NB4 (cell line): ENCODE measurements around the gene NDUFS2.

GRCh38 chr1:160743042-160743701, 4.1 kb downstream of the SLAMF7 start:
- RRBS: no CpG with 5 or more reads among the region's 5 CpGs

GRCh38 chr1:160781415-160781713, 14.6 kb upstream of the LY9 start:
- RRBS: no CpG with 5 or more reads among the region's 5 CpGs

DNA sequence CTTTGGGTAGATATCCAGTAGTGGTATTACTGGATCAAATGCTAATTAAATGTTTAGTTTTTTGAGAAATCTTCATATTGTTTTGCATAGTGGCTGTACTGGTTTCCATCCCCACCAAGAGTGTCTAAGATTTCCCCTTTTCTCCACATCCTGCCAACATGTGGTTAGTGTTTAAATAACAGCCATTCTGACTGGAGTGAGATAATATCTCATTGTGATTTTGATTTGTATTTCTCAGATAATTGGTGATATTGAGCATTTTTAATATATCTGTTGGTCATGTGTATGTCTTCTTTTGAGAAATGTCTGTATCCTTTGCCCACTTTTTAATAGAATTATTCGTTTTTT, 5.1 kb downstream of the LY9 start:
- RRBS: no CpG with 5 or more reads among the region's 1 CpG

DNA sequence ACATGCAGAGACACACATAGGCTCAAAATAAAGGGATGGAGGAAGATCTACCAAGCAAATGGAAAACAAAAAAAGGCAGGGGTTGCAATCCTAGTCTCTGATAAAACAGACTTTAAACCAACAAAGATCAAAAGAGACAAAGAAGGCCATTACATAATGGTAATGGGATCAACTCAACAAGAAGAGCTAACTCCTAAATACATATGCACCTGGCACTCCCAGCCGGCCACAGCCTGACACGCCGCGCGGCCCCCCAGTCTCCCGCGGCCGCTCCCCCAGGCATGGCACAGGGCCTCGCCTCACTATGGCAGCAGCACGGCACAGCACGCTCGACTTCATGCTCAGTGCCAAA, 9.7 kb upstream of the ITLN1 start:
- RRBS: no CpG with 5 or more reads among the region's 12 CpGs

- RRBS: no CpG with 5 or more reads among the region's 3 CpGs
Observed at GRCh38 chr1:160996896-160997926, 23.7 kb downstream of the F11R start.

DNA sequence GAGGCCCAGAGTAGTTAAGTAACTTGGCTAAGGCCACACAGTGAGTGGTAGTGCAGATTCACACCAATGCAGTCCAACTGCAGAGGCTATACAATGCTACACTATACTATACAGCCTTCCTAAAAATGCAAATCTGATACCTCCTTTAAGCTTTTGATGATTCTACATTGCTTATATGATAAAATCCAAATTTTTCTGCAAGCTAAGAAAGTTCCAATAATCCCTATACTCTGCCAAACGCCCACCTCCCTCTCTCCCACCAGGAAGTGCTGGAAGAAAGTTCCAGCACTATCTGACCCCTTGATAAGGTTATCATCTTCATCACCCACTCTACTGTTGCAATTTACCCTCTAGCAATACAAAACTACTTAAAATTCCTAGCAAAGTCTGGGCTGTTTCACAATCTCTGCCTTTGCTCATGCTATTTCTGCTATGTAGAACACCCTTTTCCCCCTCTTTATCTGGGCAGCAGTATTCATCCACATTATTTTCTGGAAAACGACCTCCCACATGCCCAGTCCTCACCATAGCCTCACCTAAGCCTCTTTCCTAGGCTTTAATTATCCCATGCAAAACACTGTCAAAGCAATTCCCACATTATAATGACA, 12.2 kb downstream of the F11R start:
- RRBS: no CpG with 5 or more reads among the region's 2 CpGs

- RRBS: no CpG with 5 or more reads among the region's 8 CpGs
Observed at GRCh38 chr1:161016488-161017053, 4.4 kb downstream of the F11R start.

DNA sequence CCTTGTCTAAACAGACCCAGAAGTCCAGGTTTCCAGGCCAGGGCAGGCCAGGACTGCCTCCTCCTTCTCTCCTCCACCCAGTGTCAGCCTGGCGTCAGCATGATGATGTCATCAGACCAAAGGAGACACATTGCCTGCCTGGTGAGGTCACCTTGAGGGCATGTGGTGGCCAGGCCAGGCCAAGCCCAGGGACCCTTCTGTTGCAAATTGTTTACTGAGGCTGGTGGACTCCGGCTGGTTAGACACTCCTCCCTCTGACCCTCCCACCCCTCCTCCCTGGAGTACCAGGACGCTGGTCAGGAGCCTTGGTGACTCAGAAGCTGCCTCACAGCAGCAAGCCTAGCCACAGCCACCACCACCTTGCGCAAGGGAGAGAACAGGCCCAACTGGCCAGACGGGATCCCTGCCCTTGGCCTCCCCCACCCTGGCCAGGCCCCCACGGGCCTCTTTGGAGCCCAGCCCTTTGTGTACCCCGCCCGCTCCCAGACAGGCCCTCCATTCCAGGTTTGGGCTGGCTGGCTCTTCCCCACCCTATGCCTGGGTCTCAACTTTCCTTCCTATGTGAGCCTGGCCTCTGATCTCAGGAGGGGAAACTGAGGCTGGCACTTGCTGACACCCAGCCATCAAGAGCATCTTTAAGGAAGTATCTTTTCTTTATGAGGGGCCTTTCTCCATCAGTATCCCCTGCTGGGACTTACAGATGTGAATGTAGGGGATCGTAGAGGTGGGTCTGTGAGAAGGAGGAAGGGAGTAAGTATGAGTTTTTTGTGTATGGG, 5.8 kb downstream of the NECTIN4 start:
- RRBS: no CpG with 5 or more reads among the region's 9 CpGs

GRCh38 chr1:161158305-161158915, 890 bp upstream of the USP21 start:
- RRBS: no CpG with 5 or more reads among the region's 6 CpGs

GRCh38 chr1:161202282-161202557, at the start of gene NDUFS2:
Gene NDUFS2, plus strand, starts transcription at chr1:161202367.
- RRBS: 0% methylated on average over 8 of the region's 21 CpGs

DNA sequence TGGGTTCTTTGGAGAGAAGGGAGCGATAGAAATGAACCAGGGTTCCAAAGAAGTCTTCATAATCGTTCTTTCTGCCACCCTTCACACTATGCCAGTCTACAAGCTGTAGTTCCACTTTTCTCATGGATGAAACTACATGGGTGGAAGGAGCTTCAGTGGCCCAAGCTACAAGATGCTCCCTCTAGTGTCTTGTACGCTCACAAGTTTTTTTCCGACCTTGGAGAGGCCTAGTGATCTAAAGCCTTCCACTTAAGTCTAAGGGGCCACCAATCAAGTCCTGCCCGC, 375 bp upstream of the TOMM40L start:
- RRBS: no CpG with 5 or more reads among the region's 5 CpGs

- RRBS: no CpG with 5 or more reads among the region's 10 CpGs
Observed at GRCh38 chr1:161420607-161420930, 52.9 kb upstream of the CFAP126 start.

DNA sequence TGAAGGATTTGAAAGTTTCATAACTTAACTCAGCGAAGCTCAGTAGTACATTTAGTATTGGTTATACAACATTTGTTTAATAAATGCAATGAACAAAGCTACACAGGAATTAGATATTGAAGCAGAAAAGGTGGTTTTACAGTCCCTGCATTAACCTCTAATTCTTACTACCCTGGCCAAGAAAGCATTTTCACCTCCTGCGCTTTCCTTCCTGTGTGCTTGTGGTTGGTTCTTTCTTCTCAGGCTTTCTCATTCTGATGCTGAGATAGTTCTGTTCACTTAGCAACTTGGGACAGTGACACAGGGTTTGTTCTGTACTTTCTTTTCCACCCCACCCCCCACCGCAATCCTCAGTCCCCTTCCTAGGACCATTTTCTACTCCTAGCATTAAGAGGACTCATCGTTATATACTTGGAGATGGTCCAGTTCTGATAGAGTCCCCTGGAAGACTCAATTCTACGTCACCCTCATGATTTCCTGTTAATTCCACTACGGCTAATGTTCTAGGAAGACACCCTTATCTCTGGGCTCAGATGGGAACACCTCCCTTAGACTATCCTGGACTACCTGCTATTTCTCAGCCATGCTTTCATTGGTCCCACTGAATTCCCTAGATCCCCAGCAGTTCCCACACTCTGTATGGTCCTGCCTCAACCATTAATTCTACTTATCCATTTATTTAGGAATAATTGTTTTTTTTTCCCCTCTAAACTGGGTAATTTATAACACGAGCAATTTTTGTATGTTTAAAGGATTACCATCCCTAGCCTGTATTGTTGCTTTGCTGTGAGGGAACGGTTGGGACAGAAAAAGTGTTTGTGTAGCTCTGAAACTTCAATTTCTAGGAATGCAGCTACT, 7.4 kb downstream of the FCGR3A start:
- RRBS: no CpG with 5 or more reads among the region's 8 CpGs

GRCh38 chr1:161550384-161550842, 795 bp upstream of the FCGR3A start:
- RRBS: no CpG with 5 or more reads among the region's 9 CpGs

GRCh38 chr1:161833217-161833705, 67.1 kb downstream of the ATF6 start:
- RRBS: no CpG with 5 or more reads among the region's 13 CpGs

DNA sequence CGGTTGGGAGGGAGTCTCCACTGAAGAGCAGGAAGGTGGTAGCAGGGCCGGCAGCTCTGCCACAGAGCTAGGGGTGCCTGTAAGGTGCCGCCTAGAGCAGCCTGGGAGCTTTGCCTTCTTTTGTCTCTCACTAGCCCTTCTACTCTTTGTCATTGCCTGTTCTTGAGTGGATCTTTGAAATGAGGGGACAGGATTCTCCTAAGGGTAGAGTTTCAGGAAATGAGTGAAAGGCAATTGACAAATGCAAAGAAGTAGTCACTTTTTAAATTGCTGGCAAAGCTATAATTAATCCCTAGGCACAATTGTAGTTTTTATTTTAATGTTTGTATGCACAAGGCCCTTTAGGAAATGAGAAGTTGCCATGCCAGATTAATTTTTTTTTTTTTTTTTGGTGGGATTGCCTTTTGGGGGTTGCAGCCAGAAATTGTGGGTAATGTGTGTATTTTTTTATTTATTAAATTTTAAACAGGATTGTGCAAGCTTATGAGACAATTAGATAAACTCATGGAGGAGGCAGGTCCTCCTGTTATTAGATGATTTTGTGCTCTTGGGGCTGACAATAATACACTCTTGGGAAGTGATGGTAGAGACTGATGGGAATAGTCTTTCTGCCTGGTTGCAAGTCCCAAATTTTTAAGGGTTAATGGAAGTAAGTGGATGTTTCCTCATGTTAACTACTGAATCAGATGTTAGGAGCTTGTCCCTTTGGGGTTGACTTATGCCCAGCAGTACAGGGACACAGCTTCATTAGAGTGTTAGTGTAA, 62.3 kb downstream of the OLFML2B start:
- RRBS: no CpG with 5 or more reads among the region's 3 CpGs

DNA sequence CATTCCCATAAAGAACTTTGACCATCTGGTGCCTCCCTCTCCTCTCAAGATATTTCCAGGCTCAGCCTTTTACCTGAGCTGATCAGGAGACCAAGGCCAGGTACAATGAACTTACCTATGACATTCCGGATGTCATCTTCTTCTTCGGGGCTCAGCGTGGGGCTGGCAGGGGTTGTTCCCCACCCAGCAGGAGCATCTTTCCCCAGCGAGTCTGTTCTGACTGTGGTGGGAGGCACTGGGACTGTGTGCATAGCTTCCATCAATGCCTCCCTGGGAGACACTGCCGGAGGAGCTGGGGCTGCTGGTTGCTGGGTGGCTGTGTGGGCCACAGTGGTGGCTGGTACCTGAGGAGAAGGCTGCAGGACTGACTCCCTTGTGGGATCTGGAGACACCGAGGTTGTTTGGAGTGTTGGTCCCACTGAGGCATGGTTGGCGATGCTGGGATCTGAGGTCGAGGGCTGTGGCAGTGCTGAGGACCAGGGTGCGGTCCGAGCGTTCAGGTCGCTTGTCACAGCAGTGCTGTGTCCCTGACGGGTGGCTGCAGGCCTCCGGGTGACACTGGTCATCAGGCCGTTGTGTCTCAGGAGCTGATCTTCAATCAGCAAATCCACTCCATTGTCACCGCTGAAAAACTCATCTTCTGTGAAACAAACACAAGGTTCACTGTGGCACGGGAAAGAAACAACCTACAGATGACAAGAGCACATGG, 25.8 kb downstream of the OLFML2B start:
- RRBS: no CpG with 5 or more reads among the region's 17 CpGs

DNA sequence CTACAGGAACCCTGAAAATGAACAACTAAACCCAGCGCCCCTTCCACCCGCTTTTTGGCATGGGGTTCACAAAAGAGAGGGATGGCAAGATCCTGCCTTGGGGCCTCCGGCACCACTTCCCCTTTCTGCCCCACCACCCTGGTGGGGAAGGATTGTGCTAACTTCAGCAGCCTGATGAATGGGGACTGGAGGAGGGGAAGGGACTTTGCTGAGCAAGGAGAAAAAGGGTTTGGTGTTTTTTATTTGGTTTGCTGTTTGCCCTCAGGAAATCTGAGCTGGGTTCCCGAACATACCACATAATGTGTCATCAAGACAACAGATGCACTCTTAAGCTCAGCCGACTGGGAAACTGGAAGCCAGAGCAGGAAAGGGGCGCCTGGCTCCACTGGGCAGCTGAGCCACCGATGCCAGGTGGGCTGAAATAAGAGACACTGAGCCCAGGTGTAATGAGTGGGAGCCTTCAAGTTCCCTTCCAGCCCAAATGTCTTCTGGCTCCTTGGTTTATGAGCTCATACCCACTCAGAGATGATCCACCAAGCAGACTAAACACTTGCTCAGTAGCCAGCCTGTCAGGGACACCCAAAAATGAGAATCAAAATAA, 19.8 kb downstream of the OLFML2B start:
- RRBS: no CpG with 5 or more reads among the region's 7 CpGs